Cardiac fibroblast (primary cell): ENCODE measurements around a stretch of chr5.

DNA sequence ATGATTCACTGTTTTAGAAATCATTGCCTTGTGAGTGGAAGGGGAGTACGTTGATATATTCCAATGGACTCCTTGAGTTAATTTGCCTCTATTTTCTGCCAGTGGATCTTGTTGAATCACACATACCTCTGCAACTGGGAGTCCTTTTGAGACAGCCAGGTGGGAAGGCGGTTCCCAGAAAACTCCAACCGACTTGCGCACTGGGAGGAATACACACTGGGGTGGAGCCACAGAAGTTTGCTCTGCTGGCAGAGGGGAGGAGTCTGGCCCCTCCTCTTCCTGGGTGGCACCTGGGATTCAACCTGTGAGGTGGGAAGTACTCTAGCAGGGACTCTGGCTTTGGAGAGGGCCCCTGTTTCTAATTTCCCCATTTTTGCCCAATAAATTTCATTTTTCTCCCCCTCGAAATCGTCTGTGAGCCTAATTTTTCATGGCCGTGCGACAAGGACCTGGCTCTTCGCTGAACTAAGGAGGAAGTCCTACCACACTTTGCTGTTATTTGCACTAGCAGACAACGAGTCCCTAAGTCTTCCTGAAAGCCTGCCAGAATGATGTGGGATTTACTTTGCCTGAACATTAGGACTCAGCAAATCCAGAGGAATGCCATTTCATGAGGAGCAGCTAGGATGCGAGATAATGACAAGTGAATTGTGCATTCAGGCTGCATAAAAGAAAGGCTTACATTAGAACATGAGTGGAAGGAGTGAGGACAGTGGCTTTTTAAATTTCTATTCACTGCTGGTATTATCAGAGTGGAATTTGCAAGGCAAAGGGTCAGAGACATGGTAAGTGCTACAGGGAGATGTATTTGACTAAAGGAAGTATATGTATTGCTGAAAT lies 67.2 kb downstream of the PRLR start:
- RRBS = no CpG with 5 or more reads among the region's 11 CpGs

DNA sequence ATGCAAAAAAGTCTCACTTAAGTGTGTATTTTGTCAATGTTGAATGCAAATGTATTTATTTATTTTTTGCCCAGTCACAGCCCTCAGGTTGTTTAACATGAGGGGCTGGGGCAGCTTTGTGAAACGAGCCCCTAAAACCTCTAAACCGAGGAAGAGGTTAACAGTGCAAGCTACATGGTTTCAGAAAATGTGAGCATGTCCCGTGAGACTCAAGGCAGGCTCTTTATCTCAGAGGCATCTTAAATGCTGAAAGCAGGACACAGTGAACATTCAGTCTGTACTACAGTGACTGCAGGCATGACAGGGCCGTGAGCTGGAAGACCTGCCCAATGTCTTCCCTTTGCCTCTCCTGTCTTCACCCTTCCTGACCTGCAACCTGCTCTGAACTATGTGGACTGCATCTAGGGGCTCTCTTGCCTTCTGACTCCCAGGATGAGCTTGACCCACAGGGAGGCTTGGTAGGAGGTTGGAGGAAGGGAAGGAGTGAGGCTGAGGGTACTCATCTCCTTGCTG lies 58.3 kb downstream of the PRLR start:
- RRBS = no CpG with 5 or more reads among the region's 4 CpGs

DNA sequence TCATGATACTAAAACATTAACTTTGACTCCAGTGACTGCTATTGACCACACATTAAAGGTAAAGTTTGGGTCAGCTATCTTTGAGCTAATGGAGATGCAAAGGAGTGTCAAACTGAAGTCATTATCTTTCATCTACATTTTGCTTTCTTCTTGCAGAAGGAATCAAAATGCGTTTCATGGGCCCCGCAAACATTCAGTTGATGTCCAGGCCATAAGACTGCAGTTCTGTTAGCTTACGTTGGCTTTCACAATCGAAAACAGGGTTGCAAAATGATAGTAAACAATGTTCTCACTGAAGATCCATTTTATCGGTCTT lies 186.1 kb upstream of the PRLR start:
- RRBS = no CpG with 5 or more reads among the region's 5 CpGs

- RRBS = no CpG with 5 or more reads among the region's 2 CpGs
These were observed 133.9 kb upstream of the SPEF2 start for GRCh38 chr5:35483675-35484214.

- RRBS = no CpG with 5 or more reads among the region's 3 CpGs
These were observed 2.5 kb upstream of the IL7R start for GRCh38 chr5:35853971-35854809.

GRCh38 chr5:36152472-36153196 lies 723 bp downstream of the SKP2 start:
- RRBS = no CpG with 5 or more reads among the region's 19 CpGs

- RRBS = no CpG with 5 or more reads among the region's 3 CpGs
These were observed 71.3 kb downstream of the SLC1A3 start for GRCh38 chr5:36677722-36678054.

- RRBS = no CpG with 5 or more reads among the region's 25 CpGs
These were observed 149 bp upstream of the NIPBL start for GRCh38 chr5:36876511-36876728.

- RRBS = no CpG with 5 or more reads among the region's 5 CpGs
These were observed 219.4 kb downstream of the GDNF start for GRCh38 chr5:37620266-37620941.

GRCh38 chr5:37634263-37634861 lies 205.5 kb downstream of the GDNF start:
- RRBS = no CpG with 5 or more reads among the region's 3 CpGs

- RRBS = no CpG with 5 or more reads among the region's 2 CpGs
These were observed 95.4 kb downstream of the GDNF start for GRCh38 chr5:37744420-37744941.

- RRBS = no CpG with 5 or more reads among the region's 18 CpGs
These were observed 4.6 kb downstream of the GDNF start for GRCh38 chr5:37835176-37835724.

GRCh38 chr5:38463637-38464642 lies 92.5 kb downstream of the LIFR start:
- RRBS = no CpG with 5 or more reads among the region's 12 CpGs

GRCh38 chr5:38537051-38537835 lies 19.2 kb downstream of the LIFR start:
- RRBS = no CpG with 5 or more reads among the region's 10 CpGs

- RRBS = no CpG with 5 or more reads among the region's 10 CpGs
These were observed 12.2 kb downstream of the LIFR start for GRCh38 chr5:38543989-38544912.

DNA sequence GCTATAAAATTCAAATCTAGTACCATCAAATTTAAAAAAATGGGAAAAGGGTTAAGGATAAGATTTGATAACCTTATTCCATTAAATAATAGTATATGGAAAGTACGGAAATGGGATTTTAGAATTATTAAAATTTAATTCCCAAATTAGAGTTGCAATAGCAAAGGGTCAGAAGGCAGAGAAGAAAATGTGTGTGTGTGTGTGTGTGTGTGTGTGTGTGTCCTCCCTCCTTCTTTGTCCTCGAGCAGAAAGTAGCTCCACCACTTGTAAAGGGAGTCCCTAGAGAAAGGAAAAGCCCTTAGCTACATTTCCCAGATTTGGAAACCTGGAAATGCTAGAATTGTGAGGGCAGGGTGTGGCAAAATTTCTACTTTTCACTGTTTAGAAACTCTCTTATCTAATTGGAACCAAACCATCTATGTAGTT lies 33.1 kb upstream of the LIFR start:
- RRBS = no CpG with 5 or more reads among the region's 2 CpGs

- RRBS = no CpG with 5 or more reads among the region's 4 CpGs
These were observed 93.1 kb downstream of the OSMR start for GRCh38 chr5:38938541-38939759.

GRCh38 chr5:38990743-38991286 lies 83.4 kb downstream of the RICTOR start:
- RRBS = no CpG with 5 or more reads among the region's 1 CpG

DNA sequence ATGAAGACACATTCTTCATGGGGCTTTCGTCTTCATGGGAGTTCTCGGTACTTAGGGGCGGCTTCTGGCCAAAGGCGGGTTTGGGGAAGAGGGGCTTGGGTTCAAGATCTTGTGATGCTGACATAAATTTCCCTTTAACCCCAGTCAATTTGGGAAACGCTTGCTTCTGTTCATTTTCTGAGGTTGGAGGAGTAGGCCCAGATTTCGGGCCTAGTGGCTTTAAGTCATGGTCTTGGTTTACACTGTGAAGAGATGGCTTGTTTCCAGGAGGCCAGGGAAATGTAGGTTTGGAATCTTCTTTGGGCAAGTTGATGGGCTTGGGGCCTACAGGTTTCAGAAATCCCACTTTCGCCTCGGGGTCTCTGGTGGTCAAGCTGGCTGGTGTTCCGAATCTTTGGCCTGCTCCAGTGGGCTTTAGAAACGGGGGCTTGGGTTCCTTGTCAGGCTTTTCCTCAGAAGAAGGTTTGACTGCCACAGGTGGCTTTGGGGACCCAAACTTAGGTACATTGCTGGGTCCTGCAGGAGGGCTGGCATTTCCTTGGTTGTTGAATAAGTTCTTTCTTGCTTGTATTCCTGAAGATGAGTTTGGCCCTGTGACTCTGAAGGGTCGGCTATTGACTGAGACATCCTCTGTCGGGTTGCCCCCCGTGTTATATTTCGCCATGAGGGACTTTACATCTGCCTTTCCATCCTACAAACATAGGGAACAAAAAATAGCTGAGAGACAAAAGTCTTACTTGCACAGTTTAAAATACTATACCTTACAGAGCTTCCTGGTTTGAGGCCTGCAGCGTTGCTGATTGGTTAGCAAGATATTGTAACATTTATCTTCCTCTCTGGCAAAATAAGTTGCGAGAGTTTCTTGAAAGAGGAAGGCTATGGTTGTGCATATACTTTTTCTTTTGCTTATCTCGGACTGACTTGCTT lies 16.8 kb downstream of the FYB1 start:
- RRBS = no CpG with 5 or more reads among the region's 17 CpGs

DNA sequence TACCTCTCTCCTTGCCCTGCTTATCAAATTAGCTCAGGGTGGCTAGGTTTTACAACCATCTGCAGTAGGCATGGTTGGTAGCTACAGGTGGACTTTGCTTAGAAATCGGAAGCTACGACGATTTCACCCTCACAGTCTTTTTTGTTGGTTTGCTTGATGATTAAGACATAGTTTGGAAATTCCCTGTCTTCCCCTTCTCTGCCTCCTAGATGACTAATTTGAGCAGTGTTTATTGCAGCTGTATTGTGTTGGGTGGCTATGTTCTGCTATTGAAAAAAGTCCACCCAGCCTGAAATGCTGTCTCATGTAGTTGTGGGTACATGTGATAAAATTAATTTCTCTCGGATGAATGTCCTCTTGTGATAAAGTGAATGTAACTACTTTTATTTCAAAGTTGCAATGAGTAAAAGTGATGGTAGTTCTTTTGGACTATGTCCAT lies 37.2 kb upstream of the FYB1 start:
- RRBS = no CpG with 5 or more reads among the region's 4 CpGs